ENCODE measurements around the gene RBM19.

- PRO-cap, result no peak
- RRBS, result no CpG with 5 or more reads among the region's 5 CpGs
Measured at GRCh38 chr12:113861562-113862088, 104.5 kb downstream of the RBM19 start.

DNA sequence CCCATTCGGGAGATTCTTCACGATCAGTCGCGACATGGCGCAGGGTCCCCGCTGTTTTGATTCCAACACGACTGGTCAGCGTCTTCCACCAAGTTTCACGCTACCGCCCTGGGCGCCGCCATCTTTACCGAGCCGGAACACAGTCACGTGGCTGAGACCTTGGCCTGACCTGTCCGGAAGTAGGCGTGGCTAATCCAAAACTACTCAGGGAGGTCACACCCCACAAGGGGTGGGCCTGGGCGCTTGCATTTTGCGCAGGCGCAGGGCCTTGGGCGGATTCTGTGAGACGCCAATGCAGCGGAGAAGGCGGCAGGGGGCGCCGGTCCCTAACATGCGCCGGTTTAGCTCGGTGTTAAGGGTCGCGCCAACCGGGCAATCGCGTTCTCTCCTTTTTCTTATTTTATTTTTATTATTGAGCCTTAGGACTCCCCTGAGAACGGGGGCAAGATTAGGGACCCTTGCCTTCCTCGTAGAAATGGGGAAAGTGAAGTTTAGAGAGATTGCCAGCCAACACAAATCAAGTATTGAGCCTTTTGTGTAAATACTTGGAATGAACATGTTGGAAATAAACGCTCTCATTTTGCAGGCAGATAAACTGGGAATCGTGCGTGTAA lies at the start of gene RBM19:
TSS of gene RBM19 (minus strand) at position 134 of the 614 bp plus-strand sequence.
- PRO-cap, result bidirectional peak, plus-strand start at position 332 of the sequence, minus-strand start at position 139 of the sequence
- RRBS, result 0% methylated on average over 2 of the region's 39 CpGs

DNA sequence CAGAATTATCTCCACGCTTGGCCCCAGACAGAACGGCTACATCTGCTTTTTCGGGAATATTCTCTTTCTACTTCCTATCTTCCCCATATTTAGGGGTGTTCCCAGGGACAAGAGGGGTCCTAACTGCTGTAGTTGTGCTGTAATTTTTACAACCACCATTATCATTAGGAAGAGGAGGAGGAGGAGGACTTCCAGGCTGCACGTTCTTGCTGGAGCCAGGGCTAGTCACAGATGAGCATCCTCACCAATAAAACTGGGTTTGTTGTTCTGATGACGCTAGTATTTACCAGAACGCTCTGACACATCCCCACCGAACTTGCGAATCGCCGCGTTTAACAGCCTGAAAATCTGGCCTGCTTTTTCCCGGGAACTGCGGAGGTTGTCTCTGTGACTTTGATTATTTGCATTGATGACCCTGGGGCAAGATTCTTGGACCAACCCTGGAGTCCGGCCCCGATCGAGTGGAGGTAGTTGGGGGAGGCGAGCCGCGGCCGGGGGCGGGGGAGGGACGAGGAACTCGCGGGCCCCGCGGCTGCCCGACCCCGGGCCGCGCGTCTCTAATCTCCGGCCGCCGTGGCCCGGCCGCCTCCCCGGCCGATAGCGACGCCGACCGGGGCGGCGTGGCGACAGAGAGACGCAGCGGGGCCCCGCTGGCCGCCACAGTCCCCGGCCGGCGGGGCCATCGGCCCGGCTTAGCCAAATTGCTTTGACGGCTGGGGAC lies 10.1 kb downstream of the TBX5 start:
- PRO-cap, result no peak
- RRBS, result 73% methylated on average over 28 of the region's 55 CpGs

DNA sequence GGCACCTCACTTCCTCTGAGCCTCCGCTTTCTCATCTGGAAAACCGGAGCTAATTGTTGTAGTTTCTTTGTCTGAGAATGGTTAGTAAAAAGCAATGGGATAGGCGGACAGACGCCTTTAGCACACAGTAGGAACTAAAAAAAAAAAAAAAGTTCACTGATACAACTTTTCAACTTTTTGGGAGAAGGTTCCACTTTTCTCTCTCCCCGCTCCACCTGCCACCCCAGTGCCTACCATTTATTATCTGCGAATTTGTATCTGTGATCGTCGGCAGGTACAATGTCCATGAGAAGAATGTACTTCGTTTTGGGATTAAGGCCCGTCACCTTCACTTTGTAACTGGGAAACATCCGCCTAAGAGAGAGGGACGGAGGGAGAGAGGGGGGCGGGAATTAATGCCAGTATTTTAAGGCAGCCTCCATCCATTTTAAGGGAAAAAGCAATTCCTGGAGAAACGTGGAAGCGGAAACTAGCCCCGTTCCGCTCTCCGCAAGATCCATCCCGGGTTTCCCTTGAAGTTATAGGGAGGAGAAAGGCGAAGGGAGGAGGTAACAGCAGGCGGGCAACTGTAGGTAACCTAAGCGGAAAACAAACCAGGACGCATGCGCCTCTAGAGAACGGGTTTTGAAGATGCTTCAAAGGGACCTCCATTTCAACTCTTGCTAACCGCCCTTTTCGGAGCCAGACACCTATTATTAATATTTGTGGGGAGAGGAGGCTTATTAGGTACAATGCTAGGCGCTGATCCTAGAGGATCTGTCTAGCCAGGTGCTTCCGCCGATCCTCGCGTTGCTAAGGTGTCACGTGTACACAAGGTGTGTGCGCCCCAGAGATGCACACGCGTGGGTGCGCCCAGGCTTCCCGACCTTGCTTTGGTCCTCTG lies 6.4 kb downstream of the TBX5 start:
- PRO-cap, result no peak
- RRBS, result no CpG with 5 or more reads among the region's 38 CpGs

DNA sequence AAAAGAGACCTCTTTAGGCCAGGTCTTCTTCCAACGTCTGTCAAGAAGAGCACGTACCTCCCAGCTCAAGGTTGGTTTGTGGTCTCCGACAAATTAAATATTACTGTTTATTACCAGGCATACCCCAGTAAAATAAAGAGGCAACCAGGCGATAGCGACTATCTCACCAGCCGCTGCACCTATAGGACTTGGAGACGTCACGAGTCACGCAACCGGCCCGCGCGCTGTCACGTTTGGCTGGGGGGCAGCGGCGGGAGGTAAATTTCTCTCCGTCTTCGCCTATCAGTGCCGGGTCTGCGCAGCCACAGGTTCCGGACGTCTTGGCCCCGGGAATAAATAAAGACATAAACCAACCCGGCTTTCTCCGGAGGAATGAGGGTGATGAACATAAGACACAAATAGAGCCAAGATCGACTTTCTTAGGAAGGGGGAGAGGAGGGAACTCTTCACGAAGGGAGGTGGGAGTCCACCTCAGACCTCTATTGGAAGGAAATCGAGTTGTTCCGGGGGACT lies 2.0 kb upstream of the TBX5 start:
- PRO-cap, result no peak
- RRBS, result 93% methylated on average over 8 of the region's 29 CpGs

DNA sequence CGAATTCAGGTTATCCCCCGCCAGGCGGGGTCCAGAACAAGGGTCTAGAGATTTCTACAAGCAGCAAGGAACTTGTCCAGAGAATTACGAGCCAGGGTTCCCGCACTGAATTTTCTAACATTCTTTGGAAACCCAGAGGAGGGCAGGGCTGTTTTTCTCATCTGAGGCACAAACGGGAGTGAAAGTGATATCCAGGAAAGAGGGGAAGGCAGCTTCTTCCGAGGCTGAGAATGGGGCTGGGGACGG lies 16.2 kb downstream of the TBX3 start:
- PRO-cap, result no peak
- RRBS, result no CpG with 5 or more reads among the region's 8 CpGs

GRCh38 chr12:114684230-114685146 lies 513 bp upstream of the TBX3 start:
- PRO-cap, result bidirectional peak, plus-strand start at chr12:114684350, minus-strand start at chr12:114684391; bidirectional peak, plus-strand start at chr12:114684625, minus-strand start at chr12:114684520; bidirectional peak, plus-strand start at chr12:114684831, minus-strand start at chr12:114684943
- RRBS, result 2% methylated on average over 27 of the region's 84 CpGs

DNA sequence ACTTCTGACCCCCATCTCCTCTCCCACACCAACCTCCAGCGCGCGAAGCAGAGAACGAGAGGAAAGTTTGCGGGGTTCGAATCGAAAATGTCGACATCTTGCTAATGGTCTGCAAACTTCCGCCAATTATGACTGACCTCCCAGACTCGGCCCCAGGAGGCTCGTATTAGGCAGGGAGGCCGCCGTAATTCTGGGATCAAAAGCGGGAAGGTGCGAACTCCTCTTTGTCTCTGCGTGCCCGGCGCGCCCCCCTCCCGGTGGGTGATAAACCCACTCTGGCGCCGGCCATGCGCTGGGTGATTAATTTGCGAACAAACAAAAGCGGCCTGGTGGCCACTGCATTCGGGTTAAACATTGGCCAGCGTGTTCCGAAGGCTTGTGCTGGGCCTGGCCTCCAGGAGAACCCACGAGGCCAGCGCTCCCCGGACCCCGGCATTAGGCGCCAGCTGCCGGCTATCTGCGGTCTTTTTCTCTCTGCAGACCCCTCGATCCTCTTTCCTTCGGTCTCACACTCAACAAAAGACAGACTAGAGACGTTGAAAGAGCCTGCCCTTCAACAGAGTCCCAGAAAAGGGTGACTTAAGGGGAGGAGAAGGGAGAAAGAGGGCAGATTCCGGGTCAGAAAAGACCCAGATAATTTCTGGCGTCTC lies 3.0 kb upstream of the TBX3 start:
- PRO-cap, result no peak
- RRBS, result no CpG with 5 or more reads among the region's 40 CpGs

- PRO-cap, result no peak
- RRBS, result no CpG with 5 or more reads among the region's 9 CpGs
Measured at GRCh38 chr12:114691250-114691814, 7.4 kb upstream of the TBX3 start.

- PRO-cap, result bidirectional peak, plus-strand start at chr12:114698486, minus-strand start at chr12:114698487
- RRBS, result no CpG with 5 or more reads among the region's 14 CpGs
Measured at GRCh38 chr12:114698399-114698707, 14.4 kb upstream of the TBX3 start.

DNA sequence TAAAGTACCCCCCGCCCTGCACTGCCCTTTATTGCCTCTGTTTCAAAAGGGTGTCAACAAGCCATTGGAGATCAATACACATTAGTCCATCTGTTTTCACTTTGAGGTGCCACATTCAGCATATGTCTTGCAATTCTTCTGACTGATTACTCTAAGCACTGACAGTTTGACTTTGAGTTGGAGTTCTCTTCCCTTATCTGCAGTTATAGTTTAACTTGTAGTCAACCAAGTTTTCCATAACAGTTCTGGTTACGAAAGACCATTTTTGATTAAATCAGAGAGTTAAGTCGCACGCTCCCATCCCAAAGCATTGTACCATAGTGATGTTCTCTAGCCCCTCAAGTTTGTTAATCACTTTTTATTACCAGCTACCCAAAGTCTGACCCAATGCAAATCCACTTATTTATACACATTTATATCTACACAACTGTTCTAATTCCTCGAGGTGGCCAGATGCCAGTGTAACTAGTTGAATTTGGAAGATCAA lies 260.8 kb upstream of the TBX3 start:
- PRO-cap, result no peak
- RRBS, result no CpG with 5 or more reads among the region's 5 CpGs

- PRO-cap, result no peak
- RRBS, result no CpG with 5 or more reads among the region's 3 CpGs
Measured at GRCh38 chr12:115088454-115089065, 404.6 kb upstream of the TBX3 start.

GRCh38 chr12:115473375-115473586 lies 789.3 kb upstream of the TBX3 start:
- PRO-cap, result no peak
- RRBS, result no CpG with 5 or more reads among the region's 2 CpGs

DNA sequence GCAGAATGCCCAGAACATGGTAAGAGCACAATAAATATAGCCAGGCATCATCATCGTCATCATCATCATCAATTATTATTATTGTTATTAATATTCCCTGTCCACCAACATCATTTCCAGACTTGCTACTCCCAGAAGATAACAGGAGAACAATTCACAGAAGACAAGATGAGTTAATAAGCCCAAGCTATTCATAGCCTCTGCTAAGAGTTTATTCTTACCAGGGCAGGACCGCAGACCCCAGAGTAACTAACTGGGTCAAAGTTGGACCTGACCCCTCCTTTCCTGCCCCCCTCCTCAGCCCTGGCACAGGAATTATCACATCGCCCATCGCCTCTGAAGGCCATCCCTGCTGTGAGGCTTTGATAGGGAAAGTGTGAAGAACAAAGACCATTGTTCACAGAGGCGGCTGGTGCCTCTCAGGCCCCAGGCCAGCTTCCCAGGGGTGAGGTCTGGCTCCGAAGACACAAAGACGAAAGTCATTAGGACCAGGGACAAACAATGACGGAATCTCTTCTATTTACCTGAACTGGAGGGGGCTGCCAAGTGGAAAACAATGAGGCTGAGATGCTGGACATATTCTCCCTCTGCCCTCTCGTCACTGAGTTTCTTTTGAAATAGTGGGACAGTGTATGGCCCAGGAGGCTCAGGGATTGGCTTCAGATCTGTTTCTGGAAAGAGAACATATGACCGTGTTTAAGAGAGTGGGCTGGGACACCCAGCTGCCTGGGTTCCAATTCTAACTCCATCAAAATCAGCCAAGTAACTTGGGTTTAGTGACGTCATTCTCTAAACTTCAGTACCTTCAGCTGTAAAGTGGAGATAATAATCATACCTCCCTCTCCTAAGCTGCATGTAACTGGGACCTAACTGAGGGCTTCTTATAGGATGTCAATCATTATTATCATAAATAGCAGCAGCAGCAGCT lies 769.5 kb downstream of the MED13L start:
- PRO-cap, result no peak
- RRBS, result no CpG with 5 or more reads among the region's 11 CpGs

GRCh38 chr12:115982893-115983765 lies 294.4 kb downstream of the MED13L start:
- PRO-cap, result no peak
- RRBS, result no CpG with 5 or more reads among the region's 8 CpGs

DNA sequence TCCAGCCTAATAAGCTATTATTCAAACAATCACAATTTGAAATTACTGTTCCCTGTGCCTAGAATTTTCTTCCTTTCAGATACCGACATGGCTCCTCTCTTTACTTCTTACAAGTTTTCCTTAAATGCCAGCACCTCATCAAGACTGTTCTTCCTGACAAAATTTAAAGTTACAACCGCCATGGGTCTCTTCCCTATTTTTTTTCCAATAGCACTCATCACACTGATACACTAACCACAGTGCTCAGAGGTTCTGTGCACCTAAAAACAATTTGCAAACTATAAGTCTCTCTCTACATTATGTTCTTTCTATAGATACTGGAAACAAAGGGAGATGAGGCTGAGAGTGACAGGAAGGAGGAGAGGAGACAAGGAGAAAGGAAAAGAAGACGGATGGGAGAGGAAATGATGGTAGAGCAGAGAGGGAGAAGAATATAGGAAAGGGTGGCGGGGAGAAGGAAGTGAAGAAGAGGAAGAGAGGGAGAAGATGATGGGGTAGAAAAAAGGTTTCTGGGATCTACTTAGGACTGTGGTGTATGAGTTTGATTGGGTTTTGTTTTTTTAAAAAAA lies 244.9 kb downstream of the MED13L start:
- PRO-cap, result no peak
- RRBS, result no CpG with 5 or more reads among the region's 4 CpGs

DNA sequence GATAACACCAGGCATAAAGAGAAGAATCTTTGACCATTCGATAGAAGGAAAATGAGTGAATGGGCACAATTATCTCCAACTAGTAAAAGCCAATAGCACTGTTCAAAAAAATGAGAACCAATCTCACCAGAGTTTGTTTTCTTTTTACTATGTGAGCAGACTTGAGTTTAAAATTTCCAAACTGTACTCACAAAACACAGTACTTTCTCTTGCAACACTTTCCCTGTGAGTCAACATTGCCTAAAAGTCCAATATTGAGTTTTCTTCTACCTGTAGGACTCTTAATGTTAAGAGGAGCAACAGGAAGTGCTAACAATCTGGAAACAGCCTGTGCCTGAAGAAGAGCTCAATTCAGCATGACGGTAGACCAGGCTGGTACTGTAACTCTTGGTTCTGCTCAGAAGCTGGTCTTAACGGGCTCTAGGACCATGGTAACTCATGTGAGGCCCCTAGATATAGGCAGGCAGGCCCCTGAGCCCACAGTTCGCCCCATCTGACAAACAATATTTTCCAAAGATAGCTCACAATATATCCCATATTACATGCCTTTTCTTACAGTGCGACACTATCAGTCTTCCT lies 144.3 kb downstream of the MED13L start:
- PRO-cap, result no peak
- RRBS, result no CpG with 5 or more reads among the region's 5 CpGs

DNA sequence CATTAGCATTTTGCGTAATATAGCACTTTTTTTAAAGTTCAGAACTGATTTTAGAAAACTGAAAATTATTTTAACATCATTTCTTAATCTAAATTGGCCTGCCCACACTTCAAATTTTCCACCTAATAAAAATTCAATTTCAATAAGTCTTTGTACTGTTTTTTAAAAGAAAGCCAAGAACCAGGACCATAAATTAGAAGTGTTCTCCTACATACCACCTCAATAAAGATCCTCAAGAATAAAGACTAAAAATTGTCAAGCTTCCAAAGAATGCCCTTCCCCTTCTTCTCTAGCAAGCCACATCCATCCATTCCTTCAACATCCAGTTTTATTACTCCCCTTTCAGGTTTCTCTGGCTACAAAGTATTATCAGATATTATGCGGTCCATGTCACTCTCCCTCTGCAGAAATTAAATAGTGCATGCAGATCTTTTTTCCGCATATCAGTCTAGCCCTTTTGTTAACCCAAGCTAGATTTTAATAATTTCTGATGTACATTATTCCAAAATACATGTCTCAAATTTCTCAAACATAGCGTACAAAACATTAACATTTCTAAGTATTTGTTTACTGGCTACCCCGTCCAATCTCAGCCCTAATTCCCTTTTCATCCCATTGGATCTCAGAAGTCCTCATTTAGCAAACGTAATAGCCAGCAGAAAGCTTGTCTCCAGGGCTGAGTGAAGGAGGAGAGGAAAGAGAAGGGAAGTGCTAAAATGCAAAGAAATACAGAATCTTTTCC lies 11.7 kb downstream of the MED13L start:
- PRO-cap, result no peak
- RRBS, result no CpG with 5 or more reads among the region's 6 CpGs

DNA sequence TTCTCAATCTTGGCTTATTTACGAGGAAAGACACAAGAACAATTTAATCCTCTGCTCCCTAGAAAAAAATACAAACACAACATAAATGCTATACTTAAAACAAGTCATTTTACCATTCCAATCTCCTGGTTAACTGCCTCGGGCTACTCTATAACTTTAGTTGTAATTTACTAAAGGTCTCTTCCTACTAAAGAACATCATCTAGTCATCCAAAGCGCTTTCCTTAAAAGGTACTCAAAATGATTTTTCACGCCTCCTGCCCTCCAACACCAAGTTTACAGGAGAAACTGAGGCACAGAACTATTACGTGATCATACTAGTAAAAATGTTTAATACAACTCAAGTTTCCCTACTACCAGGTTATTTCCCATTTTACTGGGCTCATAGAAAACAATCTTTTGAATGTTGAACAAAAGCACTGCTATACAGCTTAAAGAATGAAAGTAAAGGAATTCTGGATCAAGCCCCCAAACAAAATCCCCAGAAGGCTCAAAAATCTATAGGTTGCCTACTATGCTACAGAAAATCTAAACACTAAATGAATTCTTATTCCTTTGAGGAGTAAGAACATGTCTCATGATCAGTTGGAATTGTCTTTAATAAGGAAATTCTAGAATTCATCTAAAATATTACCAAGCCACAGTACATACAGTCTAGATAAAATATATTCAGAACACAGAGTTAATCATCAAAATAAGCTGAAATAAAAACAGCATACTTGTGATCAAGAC lies 10.0 kb downstream of the MED13L start:
- PRO-cap, result no peak
- RRBS, result no CpG with 5 or more reads among the region's 5 CpGs

GRCh38 chr12:116274690-116275324 lies 2.7 kb downstream of the MED13L start:
- PRO-cap, result unidirectional peak, plus-strand start at chr12:116275049
- RRBS, result no CpG with 5 or more reads among the region's 5 CpGs